Esophagus squamous epithelium (tissue), 4 donors: ENCODE measurements around the genes FAM236B and FAM236A.

- PRO-cap, result no peak
- RAMPAGE, long total RNA, 4 experiments, result no peak in any of the 4 experiments
Observed at GRCh38 chrX:71296780-71297184, 4.8 kb upstream of the ITGB1BP2 start.

DNA sequence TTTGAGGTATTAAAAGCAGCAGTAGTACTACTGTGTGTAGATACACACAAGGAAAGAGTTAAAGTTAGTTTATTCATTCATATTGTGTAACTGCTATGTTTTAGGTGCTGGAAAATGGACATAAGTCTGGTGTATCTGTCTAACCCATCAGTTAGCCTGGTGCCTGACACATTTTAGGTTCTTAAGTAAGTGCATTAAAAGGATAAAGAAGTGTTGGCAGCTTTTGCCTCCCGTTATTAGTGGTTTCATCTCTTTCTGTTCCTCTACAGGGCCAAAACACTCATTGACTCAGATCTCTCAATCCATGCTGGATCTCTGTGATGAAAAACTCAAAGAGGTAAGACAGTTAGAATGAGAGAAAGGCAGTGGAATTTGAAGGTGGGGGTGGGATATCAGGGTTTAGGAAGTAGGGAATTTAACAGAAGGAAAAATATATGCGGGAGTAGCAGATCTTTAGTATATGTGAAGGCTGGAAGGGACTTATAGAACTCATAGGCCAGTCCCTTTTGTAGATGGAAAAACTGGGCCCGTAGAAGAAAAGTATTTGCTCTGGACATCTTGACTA, 55.0 kb downstream of the TAF1 start:
- PRO-cap, result no peak
- RAMPAGE, long total RNA, 4 experiments, result no peak in any of the 4 experiments

- PRO-cap, result bidirectional peak, plus-strand start at chrX:71541453, minus-strand start at chrX:71541256
- RAMPAGE, long total RNA, 4 experiments, result no peak in any of the 4 experiments
Observed at GRCh38 chrX:71540965-71541802, 8.3 kb downstream of the OGT start.

GRCh38 chrX:72182986-72183570, 1.5 kb downstream of the PIN4 start:
- PRO-cap, result no peak
- RAMPAGE, long total RNA, 4 experiments, result no peak in any of the 4 experiments

- PRO-cap, result no peak
- RAMPAGE, long total RNA, 4 experiments, result no peak in any of the 4 experiments
Observed at GRCh38 chrX:72266981-72267452, 10.0 kb downstream of the RPS4X start.

DNA sequence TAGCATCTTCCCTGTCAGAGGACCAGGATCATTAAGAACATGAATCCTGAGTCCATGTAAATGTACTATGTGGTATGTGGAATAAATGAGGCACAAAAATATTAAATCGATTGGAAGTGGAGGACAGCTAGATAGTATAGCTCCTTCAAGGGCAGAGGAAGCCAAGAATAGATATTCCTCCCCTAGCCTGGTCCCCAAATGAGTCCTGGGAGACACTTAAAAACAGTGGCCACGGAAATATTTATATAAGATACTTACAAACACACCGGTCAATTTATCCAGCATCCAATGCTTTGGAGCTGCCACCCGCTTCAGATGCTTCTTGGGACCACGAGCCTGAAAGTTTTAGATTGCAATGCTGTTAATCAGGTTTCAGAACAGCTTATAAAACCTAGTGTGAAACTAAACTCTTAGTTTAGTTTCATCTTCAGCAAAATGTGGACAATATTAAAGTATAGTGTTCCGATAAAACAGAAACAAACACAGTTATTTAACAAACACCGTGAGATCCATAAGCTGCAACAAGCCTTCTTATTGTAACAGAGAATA, 1.1 kb downstream of the RPS4X start:
- PRO-cap, result no peak
- RAMPAGE, long total RNA, 4 experiments, result no peak in any of the 4 experiments

GRCh38 chrX:72620350-72621544, 48.1 kb upstream of the HDAC8 start:
- PRO-cap, result bidirectional peak, plus-strand start at chrX:72620763, minus-strand start at chrX:72620604
- RAMPAGE, long total RNA, 4 experiments, result no peak in any of the 4 experiments

DNA sequence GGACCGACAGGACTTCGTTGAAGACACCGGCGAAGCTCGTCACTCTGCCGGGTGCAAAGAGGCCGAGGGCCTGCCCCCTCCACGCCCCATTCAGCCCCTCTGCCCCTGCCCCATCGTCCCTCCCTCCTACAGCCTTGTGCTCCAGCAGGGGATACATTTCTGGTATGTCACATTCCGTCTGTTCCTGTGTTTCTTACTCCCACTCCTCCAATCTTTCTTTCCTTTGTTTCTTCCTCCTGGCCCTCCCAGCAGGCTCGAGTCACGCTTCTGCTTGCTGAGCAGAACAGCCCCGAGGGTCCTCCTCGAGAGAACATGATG, at the start of gene FAM236B:
Gene FAM236B (minus strand): TSS at position 71 of the 318 bp plus-strand sequence.
- PRO-cap, result no peak
- RAMPAGE, long total RNA, 4 experiments, result no peak in any of the 4 experiments

- PRO-cap, result no peak
- RAMPAGE, long total RNA, 4 experiments, result no peak in any of the 4 experiments
Observed at GRCh38 chrX:72912749-72913001, 260 bp downstream of the FAM236C start.

- PRO-cap, result no peak
- RAMPAGE, long total RNA, 4 experiments, result no peak in any of the 4 experiments
Observed at GRCh38 chrX:72938151-72938513, at the start of gene FAM236A. Gene FAM236A, plus strand, starts transcription at chrX:72938206.

GRCh38 chrX:73825867-73826446, 263.0 kb downstream of the CHIC1 start:
- PRO-cap, result no peak
- RAMPAGE, long total RNA, 4 experiments, result no peak in any of the 4 experiments

DNA sequence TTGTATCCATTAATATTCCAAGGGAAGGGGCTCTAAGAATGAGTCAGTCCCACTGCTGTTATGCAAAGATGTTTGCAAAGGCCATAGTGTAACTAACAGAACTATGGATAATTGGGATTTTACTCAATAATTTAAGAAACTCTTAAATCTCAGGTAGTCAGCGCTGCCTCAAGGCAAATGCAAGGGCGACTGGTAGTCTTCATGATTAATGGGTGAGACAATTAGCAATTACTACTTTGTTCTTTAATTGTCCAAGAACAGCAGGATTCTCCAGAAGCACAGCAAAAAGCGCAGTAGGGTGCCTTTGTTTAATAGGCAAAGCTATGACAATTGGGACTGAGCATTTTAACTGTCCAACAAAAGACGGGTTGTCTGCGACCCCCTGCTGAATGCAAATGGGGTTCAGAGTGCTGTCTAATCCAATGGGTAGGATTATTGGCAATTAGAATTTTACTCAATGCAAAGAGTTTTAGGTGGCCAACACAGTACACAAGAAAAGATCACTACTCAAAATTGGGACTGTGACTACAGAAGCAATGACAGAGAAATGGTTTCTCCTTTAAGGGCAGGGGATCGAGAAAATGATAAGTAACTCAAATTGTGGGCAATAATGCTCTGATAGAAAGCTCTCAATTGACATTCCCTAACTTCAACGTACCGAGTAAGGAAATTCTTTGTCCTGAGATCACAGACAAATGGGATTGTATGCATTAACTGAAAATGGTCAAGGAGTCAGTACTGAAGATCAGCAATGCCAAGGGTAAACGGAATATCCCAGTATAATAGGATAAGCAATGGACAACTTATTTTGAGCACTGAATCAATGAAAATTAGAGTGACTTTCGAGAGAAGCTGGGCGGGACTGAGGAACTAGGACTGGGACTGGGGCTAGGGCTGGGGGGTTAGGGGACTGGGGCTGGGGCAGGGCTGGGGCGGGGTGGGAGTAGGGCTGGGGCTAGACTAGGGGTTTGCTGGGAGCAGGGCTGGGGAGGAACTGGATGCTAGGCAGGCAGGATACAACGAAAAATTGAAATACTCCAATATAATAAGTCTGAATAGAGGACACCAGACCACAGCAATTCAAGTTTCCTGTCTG, 286.3 kb downstream of the CHIC1 start:
- PRO-cap, result no peak
- RAMPAGE, long total RNA, 4 experiments, result no peak in any of the 4 experiments

- PRO-cap, result no peak
- RAMPAGE, long total RNA, 4 experiments, result no peak in any of the 4 experiments
Observed at GRCh38 chrX:74431805-74432151, 10.5 kb downstream of the SLC16A2 start.

DNA sequence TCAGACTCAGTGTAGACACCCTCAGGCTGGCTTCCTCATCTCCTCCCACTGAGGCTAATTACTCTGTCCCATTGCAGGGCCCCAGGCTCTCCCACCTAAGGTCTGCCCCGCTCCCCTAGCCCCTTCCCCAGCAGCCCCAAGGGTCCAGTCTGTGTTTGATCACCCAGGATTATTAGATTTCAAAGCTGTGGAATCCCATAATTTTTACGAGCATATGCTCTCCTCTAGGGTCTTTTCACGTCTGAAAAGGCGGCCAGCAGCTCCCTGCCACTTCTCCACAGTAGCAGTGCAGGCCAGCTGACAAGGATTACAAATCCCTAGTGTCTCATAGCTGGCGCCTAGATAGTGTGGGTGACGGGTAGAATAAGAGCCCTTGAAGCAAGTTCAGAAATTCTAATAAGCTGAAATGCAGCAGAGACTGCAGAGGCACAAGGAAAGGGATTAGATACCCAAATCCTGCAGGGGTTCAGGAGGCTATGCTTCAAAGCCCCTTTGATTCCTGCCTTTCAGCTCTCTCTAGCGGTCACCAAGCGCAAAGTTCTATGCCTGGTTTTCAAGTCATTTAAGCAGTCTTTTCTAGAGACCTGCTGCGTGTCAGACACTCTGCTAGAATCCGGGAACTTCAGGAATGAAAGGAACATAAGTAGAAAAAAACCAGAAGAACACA, 79.3 kb downstream of the RLIM start:
- PRO-cap, result bidirectional peak, plus-strand start outside the sequence, minus-strand start at position 615 of the sequence
- RAMPAGE, long total RNA, 4 experiments, result no peak in any of the 4 experiments

DNA sequence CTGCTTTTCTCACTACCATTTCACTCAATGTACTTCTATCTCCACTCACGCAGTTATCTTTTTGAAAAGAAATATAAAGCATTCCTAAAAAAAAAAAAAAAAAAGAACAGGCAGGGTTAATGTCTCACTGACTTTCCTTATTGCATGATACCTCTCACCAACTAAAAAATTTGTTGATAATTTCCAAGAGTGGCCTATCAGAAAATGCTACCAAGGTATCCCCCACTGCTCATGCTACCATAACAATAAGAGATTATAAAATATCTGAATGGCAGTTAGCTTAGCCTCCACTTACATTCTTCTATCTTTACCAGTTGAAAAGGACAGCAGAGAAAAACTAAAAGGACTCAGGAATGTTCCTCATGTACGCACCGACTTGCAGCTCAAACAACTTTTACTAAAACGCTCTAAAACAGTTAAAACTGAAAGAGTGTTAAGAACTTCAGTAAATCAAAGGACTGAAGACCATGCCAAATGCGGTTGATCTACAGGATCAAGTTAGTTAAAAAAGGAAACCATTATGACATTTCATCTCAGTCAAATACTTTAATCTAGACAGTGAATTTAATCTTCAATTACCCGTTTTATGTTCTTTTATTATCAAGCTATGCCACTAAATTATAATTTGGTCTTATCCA, 6.0 kb downstream of the RLIM start:
- PRO-cap, result no peak
- RAMPAGE, long total RNA, 4 experiments, result no peak in any of the 4 experiments

GRCh38 chrX:75155269-75155746, 775 bp downstream of the ABCB7 start:
- PRO-cap, result no peak
- RAMPAGE, long total RNA, 4 experiments, result no peak in any of the 4 experiments

GRCh38 chrX:75746793-75747474, 38.1 kb downstream of the MAGEE2 start:
- PRO-cap, result no peak
- RAMPAGE, long total RNA, 4 experiments, result no peak in any of the 4 experiments

DNA sequence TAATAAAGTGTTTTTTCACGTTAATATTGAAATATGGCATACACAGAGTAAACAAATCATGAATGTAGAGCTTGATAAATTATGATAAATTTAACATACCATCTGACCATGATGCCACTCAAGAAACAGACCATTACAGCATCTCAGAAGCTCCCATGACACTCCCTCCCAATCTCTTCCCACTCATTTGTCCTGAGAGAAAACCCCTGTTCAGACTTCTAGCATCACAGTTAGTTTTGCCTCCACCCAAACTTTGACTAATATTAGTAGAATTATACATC, 2.5 kb upstream of the MAGEE2 start:
- PRO-cap, result unidirectional peak, minus-strand start at position 146 of the sequence
- RAMPAGE, long total RNA, 4 experiments, result no peak in any of the 4 experiments

DNA sequence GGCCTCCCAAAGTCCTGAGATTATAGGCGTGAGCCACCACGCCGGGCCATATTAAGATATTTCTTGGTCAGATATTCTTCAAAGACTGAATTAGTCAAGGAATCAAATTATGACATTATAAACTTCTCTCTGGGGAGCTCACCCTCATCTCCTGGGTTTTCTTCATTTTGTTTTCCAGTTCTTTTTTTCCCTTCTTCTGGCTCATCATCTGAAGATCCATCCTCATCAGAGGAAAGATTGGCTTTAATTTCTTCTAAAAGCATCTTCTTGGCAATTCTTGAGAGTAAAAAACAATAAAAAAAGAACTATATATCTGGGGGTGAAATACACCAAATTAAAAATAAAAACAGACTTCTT, 121.5 kb downstream of the ATRX start:
- PRO-cap, result no peak
- RAMPAGE, long total RNA, 4 experiments, result no peak in any of the 4 experiments

GRCh38 chrX:77753298-77754493, 32.3 kb downstream of the ATRX start:
- PRO-cap, result no peak
- RAMPAGE, long total RNA, 4 experiments, result no peak in any of the 4 experiments